Neural progenitor cell (in vitro differentiated cells): ENCODE data around the genes NME4, RAB40C, ANTKMT and GNG13.

DNA sequence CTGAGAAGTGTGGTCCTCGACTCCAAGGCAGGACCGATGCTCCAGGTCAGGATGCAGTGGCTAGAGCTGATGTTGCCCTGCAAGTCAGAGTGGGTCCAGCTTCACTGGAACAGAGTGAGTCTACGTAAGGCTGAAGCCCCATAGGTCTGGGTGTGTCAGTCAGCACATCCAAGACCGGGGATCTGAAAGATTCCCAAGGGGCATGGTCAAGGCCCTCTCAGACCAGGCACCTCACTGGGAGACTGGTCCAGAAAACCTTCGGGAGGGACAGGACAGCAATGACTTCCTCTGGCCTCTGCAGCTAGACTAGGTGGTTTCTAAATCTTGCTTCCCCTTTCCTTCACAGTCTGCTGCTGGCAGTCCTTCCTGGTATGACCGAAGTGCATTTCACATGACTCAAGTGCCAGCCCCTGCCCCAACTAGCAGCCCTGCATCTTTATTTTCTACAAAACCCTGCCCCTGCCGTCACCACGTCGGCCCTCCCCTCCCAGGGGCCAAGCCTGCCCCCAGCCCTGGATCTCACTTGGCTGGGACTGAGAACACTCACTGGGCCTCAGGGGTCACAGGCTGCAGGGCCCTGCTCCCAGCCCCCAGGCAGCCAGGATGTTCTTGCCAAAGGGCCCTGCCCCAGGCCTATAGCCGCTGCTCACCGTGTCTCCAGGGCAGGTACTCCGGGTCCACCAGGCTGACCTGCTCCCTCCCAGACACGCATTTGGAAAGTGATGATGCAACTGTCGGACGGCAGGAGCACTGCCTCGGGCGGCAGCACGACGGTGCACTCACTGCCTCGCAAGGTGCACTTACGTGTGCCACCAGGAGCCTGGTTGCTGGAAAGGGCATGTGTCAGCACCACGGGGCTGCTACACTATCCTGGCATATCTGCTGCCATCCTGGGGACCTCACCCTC lies 18.3 kb downstream of the POLR3K start:
- RAMPAGE, long total RNA, result no peak

GRCh38 chr16:252448-253194 lies 18.0 kb downstream of the FAM234A start:
- RAMPAGE, long total RNA, result no peak

- RAMPAGE, long total RNA, result no peak
Observed at GRCh38 chr16:268093-269192, 7.3 kb downstream of the RGS11 start.

DNA sequence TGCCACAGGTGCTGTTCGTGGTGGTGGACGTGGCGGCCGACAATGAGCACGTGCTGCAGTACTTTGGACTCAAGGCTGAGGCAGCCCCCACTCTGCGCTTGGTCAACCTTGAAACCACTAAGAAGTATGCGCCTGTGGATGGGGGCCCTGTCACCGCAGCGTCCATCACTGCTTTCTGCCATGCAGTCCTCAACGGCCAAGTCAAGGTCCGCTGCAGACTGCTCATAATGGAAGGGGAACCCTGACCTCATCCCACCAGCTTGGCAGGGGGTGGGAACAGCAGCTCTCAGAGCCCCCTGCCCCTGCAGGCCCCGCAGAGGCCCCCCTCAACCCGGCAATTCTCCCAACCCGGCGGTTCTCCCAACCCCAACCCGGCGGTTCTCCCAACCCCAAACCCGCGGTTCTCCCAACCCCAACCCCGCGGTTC lies 2.5 kb downstream of the PDIA2 start:
- RAMPAGE, long total RNA, result no peak

DNA sequence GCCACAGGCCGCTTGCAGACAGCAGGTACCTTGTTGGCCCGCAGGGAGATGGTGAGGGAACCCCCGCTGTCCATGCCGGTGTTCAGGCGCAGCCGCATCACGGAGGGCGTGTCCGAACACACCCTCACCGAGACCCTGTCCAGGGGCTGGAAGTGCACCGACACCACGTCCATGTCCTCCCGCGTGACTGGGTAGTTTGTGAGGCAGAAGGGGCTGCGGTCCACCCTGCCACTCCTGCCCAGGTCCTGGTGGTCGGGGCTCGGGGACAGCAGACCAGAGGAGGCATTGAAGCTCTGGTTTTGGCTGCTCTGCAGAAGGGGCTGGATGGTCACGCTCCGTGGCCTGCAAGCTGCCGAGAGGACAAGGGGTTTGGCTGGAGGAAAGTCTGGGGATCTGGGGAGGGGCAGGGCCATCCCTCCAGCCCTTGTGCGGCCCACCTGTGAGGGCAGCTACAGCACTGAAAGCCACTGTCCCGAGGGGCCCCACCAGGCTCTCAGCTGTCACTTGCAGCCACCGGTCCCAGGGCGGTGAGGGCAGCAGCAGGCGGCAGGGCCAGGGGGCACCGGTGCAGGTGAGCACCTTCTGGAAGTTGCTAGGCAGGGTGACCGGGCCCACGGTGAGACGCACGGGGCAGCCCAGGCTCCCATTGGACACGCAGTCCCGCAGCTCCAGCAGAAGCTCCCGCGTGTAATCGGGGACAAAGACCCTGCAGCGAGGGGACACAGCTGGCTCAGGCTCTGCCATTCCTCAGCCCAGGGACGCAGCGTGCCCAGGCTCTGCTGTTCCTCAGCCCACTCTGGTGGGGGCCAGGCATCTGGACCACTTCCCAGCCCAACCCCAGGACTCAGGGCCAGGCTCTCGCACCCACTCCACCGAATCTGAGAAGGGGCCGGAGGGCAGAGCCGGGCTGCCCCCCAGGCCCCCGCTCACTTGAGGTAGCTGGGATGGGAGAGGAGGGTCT lies 5.4 kb downstream of the PGAP6 start:
- RAMPAGE, long total RNA, result no peak

DNA sequence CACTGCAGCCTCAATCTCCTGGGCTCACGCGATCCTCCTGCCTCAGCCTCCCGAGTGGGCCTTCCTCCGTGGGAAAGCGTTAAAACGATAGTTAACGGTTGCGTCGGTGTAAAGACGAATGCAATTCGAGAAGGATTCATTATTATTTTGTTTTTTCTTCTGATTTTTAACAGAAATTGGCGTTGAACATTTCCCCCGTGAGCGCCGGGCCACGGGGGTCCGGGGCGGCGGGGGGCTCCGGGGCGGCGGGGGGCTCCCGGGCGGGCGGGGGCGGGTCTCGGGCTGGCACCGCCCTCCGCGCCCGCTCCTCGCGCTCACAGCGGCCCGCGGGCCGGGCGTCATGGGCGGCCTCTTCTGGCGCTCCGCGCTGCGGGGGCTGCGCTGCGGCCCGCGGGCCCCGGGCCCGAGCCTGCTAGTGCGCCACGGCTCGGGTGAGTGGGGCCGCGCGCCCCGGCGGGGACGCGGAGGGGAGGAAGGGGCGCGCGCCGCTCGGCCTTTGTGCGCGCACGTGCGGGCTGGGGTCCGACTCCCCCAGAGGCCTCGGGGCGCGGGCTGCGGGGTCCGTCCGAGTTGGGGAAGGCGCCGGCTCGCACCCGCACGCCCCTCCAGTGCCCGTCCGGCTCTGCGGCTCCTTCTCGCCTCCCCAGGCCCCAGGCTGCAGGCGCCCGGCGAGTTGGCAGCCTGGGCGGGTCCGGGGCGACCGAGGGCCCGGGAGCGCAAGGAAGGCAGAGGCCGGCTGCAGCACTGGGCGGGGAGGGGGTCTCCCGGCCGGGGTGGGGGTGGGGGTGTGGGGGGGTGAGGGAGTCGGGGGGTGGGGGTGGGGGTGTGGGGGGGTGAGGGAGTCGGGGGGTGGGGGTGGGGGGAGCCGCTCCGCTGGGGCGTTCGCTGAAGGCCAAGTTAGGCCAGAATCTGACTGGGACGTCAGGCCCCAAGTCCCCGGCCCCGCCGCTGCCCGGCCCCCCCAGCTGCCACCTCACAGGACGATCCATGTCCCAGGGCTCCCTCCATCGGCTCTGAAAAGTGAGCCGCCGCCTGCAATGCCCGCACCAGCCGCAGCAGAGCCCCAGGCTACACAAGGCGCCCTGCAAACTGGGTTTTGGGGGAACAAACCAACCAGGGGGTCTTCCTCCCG lies at the start of gene NME4:
TSS of gene NME4 (plus strand) at position 317 of the 1,132 bp plus-strand sequence.
- RAMPAGE, long total RNA, result no peak

- RAMPAGE, long total RNA, result no peak
Observed at GRCh38 chr16:424811-425240, 623 bp upstream of the RAB11FIP3 start.

- RAMPAGE, long total RNA, result no peak
Observed at GRCh38 chr16:505296-505872, 22.1 kb upstream of the CAPN15 start.

GRCh38 chr16:589928-590504 lies at the start of gene RAB40C:
Gene RAB40C, plus strand, starts transcription at chr16:590066.
- RAMPAGE, long total RNA, result no peak

DNA sequence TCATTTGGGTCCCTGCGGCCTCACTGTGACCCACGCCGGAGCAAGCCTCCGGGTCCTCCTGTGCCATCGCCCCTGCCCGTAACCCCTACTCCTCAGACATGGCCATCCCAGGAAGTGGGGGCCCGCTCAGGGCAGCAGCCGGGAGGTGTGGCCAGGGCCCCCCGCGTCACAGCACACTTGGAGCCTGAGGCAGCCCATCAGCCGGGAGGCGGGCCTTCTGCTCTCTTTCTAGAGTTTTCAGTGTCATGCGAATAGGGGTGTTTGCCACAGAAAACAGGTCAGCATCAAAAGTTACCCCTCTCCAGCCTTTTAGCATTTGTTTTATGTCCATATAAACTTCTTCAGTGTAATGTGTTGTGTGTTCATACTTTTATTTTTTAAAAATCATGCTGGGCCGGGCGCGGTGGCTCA lies 7.8 kb upstream of the WFIKKN1 start:
- RAMPAGE, long total RNA, result no peak

- RAMPAGE, long total RNA, result no peak
Observed at GRCh38 chr16:636910-637184, 742 bp upstream of the METTL26 start.

DNA sequence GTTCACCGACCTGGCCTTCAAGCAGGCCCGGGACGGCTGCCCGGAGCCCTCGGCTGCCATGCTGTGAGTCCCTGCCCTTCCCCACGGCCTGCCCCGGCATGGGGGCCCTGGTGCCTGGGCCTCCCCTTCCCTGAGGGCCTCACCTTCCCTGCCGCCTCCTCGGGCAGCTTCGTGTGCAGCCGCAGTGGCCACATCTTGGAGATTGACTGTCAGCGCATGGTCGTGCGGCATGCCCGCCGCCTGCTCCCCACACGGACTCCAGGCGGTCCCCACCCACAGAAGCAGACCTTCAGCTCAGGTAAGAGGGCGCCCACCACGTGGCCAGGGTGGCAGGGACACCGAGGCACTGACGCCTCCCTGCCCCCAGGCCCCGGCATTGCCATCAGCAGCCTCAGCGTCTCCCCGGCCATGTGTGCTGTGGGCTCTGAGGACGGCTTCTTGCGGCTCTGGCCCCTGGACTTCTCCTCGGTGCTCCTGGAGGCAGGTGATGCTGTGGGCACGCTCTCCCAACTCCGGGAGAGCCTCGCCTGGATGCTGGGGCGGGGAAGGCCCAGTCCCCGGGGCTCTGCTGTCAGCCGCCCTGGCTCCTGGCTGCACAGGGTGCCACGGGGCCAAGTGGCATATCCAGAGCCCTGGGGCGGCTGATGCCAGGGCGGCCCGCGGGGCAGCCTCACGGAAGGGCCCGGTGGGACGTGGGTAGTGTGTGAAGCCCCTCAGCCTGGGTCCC lies 6.4 kb downstream of the WDR90 start:
- RAMPAGE, long total RNA, result no peak

DNA sequence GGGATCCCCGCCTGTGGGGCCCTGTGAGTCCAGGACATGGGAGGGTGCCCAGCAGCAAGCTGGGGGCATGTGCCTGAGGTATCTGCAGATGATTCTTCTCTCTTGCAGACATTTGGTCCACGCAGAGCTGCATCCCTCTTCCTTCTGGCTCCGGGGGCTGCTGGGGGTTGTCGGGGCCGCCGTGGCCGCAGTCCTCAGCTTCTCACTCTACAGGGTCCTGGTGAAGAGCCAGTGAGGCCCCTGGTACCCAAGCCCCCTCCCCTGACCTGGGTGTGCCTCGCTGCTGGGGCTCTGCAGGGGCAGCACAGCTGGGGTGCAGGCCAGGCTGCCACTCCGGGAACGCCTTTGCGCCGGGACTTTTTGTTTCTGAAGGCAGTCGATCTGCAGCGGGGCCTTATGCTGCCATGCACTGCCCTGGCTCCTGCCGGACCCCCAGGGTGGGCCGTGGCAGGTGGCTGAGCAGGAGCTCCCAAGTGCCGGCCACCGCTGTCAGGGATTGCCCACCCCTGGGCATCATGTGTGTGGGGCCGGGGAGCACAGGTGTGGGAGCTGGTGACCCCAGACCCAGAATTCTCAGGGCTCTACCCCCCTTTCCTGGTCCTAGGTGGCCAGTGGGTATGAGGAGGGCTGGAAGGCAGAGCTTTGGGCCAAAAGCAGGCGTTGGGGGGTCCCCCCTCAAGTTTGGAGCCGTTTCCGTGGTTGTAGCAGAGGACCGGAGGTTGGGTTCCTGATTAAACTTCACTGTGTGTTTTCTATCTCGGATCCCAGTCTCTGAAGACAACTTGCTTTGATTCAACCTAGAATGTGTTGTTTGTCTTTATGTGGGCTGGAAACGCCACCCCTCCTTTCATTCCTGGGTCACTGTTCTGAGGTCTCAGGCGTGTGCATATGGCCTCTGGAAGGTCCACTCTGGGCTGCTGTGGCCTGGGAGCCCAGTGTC lies 1.8 kb upstream of the RHBDL1 start:
- RAMPAGE, long total RNA, result no peak

- RAMPAGE, long total RNA, result no peak
Observed at GRCh38 chr16:674348-675396, 799 bp upstream of the RHBDL1 start.

DNA sequence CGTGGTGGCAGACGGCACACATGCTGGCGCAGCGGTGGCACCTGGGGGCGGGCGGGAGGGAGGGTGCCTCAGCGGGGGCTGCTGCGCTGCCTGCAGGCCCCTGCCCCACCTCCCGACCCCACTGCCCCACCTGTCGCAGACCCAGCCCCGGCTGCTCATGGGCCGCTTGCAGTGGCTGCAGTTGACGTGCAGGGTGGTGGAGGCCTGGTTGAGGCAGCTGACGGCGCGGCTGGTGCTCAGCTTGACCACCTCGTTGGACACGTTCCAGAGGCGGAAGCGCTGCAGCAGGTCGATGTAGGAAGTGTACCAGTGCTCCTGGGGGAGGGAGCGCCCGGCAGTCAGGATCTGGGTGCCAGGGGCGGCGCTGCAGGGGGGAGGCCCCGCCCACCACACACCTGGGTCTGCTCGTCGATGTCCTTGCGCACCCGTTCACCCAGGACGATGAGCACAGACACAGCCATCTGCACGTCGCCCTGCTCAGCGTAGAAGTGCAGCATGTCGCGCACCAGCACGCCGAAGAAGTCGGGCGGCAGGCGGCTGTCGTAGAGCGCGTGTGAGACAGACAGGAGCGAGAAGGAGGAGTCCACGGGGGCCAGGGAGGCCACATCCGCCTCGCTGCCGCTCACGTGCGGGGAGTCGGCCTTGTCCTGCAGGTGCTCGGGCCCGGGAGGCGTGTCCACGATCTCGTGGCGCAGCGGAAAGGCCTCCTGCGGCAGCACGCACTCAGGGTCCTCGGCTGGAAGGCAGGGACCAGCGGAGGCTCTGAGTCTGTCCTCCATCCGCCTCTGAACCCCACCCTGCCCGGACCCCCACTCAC lies 936 bp upstream of the JMJD8 start:
- RAMPAGE, long total RNA, result no peak

DNA sequence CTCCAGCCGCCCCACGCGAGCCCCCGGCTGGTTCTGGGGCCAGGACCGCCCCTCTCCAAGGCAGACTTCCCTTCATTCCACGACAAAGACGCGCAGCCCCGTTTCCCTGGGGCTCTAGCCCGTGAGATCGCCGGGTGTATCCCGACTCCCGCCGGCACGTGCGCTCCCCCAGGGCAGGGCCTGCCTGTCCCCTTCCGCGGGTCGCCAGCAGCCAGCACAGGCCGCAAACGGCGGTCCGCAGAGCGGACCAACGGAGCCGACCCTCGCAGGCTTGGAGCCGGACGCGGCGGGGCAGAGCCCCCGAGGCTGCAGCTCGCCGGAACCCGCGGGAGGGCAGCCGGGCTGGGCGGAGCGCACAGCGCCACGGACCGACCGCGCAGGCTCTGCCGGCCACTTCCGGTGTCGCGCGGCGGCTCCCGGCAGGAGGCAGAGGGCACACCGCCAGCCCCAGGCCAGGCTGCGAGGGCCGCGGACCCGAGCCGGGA lies at the start of gene ANTKMT:
TSS of gene ANTKMT (plus strand) at position 393 of the 485 bp plus-strand sequence.
- RAMPAGE, long total RNA, result no peak

- RAMPAGE, long total RNA, result no peak
Observed at GRCh38 chr16:728111-728644, 1.3 kb downstream of the HAGHL start.

- RAMPAGE, long total RNA, result no peak
Observed at GRCh38 chr16:800443-800957, at the start of gene GNG13. Gene GNG13, minus strand, starts transcription at chr16:800734.

GRCh38 chr16:861758-862105 lies 61.2 kb upstream of the GNG13 start:
- RAMPAGE, long total RNA, result no peak

GRCh38 chr16:874330-874759 lies 73.8 kb upstream of the GNG13 start:
- RAMPAGE, long total RNA, result no peak